Metastatic Lung Carcinoma in the Adrenal Gland (tissue), 1 donor: ENCODE measurements around the genes PLD4, CDCA4 and PACS2.

DNA sequence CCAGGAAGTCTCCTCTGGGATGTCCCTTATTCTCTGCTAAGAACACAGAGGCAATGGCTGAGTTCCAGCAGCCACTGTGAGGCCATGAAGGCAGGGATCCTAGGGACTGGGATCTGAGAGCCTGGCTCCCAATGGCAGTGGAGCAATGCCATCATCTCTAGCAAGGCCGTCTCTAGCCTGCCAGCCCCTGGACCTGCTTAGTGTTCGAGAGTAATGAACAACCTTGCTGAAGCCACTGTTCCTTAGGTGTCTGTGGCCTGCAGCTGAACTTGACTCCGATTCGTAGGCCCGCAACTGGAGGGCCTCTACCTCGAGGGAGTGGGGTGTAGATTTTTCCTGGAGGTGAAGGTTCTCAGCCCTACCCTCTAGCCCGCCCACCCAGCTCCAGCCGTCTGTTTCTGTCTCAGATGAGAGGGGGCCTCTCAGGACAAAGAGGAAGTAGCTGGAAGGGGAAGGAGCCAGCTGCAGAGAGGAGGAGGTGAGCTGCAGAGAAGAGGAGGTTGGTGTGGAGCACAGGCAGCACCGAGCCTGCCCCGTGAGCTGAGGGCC lies at the start of gene PLD4:
PLD4 (plus strand) TSS at position 488 of the 549 bp plus-strand sequence.
- PRO-cap, result no peak

DNA sequence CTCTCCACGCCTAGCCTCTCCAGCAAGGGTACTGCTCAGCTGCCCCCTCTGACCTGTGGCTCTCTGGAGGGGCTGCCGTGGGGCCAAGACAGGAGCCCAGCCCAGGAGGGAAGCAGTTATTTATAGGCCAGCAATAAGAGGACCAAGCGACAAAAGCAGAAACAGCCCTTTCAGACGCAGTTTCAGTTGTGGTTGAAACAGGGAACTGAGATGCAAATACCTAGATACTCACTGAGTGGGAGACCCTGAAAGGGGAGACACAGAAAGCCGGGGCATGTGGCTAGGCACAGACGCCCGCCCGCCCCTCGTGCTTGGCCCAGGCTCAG lies 1.8 kb downstream of the PLD4 start:
- PRO-cap, result no peak

DNA sequence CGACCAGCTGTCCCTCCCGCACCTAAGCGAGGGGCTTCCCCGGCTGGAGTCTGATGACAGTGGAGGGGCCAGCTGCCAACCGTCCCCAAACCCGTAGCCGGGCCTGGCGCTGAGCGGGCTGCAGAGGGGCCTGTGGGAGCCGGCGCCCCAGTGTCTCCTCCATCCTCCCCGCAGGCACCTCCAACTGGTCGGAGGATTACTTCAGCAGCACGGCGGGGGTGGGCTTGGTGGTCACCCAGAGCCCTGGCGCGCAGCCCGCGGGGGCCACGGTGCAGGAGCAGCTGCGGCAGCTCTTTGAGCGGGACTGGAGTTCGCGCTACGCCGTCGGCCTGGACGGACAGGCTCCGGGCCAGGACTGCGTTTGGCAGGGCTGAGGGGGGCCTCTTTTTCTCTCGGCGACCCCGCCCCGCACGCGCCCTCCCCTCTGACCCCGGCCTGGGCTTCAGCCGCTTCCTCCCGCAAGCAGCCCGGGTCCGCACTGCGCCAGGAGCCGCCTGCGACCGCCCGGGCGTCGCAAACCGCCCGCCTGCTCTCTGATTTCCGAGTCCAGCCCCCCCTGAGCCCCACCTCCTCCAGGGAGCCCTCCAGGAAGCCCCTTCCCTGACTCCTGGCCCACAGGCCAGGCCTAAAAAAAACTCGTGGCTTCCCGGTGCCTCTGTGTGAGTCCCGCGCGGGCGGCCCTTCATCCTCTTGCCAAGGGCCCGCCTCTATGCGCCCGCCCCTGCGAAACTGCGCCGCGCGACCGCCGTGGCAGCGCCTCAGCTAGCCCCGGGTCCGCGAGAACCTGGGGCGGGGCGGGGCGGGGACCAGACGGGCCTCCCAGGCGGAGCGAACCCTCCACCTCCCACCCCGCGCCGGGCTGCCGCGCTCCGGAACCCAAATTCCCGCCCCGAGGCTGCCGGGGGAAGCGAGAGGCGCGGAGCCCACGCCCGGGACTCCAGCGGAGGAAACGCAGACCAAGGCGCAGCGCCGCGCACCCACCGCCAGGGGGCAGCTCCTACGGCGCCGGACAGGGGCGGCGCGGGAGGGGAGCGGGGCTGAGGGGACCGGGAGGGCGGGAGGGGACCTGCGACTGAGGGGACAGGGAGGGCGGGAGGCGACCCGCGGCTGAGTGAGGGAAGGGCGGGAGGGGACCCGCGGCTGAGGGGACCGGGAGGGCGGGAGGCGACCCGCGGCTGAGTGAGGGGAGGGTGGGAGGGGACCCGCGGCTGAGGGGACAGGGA lies 8.3 kb downstream of the PLD4 start:
- PRO-cap, result no peak

DNA sequence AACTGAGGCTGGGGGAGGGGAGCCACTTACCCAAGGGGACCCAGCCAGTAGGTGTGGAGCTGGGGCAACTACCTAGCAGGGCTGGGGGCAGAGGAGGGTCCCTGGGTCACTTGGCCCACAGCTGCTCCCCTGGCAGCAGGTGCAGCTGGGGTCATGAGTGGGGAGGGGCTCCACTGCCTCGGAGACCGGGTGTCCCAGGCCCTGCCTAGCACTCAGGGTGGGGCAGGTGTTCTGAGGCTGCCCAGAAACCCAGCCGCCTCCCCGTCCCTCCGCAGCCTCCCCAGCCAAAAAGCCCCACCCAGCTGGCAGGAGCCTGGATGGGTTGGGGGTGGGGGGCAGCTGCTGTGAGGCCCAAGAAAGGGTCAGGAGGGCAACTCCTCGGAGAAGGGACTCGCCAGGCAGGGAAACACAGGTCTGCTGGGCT lies 11.2 kb downstream of the AHNAK2 start:
- PRO-cap, result no peak

DNA sequence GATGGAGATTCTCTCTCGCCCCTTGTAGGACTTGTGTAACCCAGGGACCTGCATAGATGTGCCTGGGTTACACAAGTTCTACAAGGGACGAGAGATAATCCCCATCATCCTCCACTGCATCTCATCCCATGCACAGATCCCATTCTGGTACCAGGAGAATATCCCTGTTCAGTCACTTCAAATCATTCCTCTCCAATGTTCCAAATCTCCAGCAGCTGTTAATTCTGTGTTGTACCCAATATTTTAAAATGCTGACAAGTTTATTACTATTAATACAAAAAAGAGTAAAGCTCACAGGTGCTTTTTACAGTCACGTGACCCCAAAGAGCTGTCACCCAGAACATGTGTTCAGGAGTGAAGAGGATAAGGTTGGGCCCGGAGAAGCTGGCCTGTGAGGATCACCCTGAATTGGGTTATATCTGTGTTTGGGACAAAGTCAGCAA lies 2.7 kb downstream of the CDCA4 start:
- PRO-cap, result no peak

DNA sequence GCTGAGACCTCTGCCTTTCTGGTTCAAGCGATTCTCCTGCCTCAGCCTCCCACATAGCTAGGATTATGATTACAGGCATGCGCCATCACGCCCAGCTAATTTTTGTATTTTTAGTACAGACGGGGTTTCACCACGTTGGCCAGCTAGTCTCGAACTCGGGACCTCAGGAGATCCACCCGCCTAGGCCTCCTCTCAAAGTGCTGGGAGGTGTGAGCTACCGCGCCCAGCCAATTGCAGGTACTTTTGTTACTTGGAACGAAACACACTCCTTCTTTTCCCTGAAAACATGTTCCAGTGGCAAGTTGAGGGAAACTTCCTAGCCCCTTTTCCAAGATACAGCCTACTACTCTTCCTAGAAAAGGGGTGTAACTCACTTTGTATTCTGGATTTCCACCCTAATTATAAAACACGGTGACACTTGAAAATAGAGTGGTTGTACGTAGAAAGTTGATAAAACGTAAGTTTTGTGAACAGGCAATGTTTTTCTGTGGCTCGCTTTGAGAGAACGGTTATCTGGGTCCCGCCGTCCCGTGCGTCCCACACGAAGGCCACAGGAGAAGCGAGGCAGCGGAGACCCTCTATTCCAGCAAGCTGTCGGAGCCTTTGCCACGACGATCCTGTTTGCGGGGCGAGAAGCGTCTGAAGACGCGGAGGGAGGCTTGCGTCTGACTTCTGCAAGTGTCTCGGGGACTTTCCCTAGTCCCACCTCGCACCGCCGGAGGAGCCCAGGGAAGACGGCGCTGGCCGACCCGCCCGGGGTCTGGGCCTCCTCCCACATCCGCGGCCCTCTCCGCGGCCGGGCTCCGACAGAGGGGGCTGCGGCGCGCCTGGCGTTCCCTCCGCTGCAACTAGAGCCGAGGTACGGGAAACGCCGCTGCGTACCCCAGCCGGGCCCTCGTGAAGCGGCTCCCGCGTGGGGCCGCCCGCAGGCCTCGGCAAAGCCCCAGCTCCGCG lies 824 bp downstream of the CDCA4 start:
- PRO-cap, result unidirectional peak, plus-strand start at position 710 of the sequence

DNA sequence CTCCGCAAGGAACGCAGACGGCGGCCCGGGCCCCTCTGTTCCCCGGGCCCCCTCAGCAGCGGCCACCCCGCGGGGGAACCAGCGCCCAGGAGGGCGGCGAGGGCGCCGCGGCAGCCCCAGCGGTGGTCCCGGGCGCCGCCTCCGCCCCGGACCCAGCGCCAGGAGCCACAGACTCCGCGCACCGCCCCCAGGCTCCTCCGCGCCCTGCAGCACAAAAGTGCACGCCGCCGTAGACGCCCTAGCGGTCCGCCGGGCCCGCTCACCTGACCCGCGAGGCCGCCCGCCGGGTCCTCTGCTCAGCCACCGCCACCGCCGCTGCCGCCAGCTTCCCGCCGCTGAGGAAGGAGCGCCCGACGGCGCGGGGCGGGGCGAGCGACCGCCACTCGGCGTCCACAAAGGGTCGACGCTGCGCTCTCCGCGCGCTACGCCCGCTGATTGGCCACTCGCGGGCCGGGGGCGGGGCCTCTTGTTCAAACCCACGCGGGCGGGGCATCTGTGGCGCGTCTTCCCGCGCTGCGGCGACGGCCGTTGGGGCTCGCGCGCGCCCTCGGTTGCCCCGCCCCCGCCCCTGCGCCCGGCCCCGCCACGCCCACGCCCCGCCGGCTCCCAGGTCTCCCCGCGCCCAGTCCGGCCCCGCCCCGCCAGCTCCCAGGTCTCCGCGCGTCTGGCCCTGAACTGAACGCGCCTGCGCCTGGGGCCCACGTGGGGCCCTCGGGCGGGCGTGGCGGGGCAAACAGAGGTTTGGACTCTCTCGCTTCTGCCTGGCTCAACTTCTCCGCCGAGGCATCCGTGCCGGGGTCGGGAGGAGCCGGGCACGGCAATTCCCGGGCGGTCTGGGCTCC lies at the start of gene CDCA4:
CDCA4 (minus strand) TSS at position 348 of the 842 bp plus-strand sequence.
- PRO-cap, result bidirectional peak, plus-strand start at position 705 of the sequence, minus-strand start at position 337 of the sequence

DNA sequence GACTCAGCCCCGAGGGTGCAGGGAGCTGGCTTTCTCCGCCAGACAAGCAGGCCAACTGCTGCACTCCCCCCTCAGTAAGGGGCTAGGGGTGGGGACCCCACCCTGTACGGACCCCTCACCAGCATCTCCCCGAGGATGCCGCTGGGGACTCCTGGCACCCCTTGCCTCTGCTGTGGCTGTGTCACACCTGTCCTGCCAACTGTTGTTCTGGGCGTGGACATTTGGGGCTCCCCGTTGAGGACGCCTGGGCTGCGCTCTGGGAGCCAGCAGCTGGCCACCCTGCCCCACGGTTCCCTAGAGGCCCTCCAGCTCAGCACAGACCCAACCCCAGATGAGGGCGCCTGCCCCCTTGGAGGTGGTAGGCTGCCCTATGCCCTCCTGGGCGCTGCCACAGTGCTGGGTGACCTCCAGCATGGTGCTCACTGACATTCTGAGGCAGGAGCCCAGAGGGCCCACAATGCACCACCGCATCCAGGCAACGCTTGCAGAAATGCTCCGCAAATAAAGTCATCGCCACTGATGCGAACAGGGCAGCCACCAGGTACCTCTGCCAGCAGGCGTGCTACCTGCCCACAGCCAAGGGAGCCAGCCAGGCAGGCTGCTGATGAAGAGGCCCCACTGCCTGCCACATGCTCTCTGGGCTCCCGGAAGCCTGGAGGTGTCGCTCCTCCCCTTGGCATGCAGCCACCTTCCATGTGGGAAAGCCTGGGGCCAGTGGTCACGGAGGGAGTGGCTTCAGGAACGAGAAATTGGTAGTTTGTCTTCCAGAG lies 14.9 kb downstream of the GPR132 start:
- PRO-cap, result no peak

GRCh38 chr14:105059143-105059564 lies 6.1 kb downstream of the GPR132 start:
- PRO-cap, result no peak

DNA sequence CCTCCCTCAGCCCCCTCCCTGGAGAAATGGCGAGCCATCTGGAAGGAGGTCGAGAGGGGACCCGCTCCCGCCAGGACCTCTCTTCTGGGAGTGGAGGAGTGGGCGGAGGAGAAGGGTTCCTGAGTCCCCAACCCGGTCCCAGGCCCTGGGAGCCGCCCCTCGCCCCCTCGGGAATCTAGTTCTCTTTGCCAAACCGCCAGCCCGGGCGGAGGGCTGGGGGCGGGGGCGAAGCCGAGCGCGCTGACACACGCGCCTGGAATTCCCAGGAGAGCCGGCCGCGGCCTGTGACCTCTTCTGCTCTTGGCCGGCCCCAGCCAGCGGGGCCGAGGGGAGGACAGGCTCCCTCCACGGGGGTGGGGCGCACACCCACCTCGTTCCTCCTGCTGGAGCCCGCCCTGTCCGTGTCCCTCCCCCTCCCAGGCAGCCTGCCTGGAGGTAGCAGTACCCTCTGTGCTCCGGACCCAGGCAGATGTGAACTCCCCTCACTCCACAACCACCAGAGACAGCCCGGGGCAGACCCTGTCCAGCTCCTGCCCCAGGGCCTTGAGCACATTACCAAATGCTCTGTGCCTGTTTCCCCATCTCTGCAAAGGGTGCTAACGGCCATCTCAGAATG lies 23.0 kb upstream of the GPR132 start:
- PRO-cap, result no peak

DNA sequence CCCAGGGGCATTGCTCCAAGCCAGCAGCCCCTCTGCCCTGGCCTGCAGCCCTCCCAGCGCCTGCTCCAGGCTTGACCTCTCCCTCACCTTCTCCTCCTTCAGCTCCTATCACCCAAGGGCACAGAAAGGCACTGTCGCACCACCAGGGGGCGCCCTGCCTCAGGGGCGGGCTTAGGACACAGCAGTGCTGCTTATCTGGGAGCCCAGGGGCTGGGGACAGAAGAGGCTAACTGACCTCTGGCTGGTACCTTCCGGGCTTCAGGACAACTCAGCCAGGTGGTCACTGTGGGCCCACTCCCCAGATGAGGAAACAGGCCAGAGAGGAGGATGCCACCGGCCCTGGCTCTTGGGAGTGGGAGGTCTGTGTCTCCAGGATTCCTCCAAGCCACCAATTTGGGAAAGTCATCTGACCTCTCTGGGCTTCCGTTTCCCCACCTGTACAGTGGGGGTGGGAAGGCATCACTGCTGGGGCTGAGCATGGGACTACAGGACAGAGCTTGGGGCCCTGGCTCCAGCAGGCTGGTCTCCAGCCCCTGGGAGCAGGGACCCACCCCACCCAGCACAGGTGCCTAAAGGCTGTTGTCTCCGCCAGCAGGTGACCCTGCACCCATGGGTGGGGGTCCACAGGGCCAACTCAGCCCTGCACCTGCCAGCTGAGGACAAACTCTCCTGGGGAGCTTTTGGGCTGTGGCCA lies 25.4 kb upstream of the GPR132 start:
- PRO-cap, result unidirectional peak, plus-strand start at position 488 of the sequence

- PRO-cap, result bidirectional peak, plus-strand start at chr14:105094014, minus-strand start at chr14:105093878
Measured at GRCh38 chr14:105093723-105094347, 28.6 kb upstream of the GPR132 start.

- PRO-cap, result no peak
Measured at GRCh38 chr14:105175989-105176518, 5.1 kb downstream of the NUDT14 start.

DNA sequence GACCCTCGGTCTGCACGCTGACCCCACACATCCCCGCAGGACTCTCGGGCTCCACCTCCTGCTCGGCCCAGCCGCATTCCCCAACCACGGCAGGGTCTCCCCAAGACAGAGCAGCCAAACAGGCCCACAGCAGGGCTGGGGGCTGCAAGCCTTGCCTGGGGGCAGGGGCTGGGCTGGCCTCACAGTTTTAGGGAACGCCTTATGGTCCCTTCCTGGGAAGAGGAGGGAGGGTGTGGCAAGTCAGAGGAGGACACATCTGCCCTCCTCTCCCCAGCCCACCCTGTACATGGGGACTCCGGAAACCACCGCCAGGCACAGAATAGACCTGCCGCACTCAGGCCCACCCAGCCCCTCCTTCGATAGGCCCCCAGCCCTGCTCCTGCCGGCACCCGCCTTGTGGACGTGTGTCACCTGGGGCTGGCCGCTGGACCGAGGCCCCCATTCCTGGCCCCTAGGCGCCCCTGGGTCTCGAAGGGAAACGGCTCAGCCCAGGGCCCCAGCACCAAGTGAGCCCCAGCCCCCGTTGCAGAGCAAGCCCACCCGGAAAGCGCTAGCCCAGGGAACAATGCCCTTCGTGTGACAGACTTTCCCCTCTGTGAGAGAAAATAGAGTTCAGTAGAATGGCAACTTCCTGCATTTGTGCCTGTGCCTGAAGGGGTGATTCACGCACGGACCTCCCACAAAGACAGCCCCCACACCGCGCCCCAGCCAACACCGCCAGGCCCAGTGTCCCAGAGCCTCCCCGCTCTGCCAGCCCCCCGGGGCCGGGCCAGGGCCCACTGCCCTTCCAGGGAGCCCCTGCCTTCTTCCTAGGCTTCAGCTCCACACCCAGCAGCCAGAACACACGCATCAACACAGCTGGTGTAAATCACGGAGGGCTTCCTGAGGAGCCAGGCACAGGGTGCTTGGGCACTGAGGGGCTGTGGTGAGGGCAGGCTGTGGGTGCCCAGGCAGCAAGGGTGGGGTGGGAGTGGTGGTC lies 12.0 kb upstream of the NUDT14 start:
- PRO-cap, result unidirectional peak, plus-strand start at position 219 of the sequence

DNA sequence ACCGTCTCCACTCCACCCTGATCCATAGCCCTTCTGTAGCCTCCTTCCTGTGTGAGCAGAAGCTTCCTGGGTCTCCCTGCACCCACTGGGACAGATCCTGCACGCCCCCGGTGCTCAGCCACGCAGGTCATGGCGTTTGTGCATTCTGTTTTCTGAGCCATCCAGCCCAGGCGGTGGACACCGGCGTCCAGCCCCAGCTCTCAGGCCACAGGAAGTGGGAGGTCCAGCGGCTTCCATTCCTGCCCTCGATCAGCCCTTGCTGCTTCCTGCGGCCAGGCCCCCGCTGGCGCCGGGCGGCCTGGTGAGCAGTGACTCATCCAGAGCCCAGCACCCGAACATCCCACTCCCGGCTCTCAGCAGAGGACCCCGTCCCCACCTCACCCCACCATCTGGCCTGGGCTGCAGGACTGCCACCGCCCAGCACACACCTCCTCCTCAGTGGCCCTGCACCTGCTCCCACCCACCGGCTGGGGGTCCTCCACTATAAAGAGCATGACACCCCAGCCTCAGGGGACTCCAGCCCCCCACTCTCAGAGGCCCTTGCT lies 18.0 kb upstream of the NUDT14 start:
- PRO-cap, result no peak

DNA sequence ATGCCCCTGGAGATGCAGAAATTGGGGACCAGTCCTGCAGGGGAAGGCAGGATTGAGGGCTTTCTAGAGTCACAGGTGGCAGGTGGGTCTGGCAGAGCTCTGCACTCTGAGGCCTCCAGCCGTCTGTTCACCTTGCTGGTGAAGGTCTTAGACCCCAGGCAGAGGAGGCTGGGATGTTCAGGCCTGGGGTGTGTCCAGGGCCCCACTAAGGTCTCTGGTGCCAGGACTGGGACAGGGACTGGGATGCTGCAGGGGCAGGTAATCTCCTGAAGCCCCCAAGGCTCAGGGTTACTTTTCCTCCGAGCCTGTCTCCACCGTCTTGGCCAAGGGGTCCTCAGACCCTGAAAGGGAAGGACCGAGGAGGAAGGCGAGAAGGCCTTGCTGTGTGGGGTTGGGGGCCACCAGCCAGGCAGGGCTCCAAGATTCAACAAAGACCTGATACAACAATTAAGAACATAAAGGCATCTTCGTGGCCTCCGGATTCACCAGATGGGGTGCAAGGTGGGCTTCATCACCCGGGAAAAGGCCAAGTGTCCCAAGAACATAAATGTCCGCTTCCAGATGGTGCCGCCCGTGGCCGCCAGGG lies 21.6 kb upstream of the NUDT14 start:
- PRO-cap, result no peak

DNA sequence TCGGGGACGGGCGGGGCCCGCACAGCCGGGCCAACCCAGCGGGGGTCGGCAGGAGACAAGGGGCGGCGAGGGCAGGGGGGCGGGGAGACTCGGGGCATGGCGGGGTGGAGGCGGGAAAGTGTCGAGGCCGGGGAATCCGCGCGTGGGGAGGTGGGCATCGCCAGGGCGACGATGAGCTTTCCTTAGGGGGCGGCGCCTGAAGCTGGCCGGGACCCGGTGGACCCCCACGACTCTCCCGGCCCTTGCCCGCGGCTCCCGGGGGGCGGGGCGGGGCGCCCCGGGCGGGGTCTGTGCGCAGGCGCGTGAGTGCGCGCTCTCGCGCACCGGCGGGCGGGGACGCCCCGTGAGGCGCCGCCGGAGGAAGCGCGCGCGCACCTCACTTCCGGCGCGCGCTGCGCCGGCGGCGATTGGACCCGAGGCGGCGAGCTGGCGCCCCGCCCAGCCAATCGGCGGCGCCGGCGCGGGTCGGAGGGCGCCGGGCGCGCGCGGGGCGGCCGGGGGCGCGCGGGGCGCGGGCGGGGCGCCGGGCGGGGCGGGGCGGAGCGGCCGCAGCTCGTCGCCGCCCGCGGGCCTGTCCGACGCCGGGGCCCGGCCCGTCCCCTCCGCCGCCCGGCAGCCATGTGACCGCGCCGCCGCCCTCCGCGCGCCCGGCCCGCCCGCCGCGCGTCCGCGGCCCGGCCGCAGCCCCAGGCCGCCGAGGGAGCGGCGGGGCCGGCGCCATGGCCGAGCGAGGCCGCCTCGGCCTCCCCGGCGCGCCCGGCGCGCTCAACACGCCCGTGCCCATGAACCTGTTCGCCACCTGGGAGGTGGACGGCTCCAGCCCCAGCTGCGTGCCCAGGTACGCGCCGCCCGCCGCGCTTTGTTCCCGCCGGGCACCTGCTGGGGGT lies at the start of gene PACS2:
PACS2 (plus strand) TSS at position 549 of the 887 bp plus-strand sequence.
- PRO-cap, result bidirectional peak, plus-strand start at position 689 of the sequence, minus-strand start at position 276 of the sequence

DNA sequence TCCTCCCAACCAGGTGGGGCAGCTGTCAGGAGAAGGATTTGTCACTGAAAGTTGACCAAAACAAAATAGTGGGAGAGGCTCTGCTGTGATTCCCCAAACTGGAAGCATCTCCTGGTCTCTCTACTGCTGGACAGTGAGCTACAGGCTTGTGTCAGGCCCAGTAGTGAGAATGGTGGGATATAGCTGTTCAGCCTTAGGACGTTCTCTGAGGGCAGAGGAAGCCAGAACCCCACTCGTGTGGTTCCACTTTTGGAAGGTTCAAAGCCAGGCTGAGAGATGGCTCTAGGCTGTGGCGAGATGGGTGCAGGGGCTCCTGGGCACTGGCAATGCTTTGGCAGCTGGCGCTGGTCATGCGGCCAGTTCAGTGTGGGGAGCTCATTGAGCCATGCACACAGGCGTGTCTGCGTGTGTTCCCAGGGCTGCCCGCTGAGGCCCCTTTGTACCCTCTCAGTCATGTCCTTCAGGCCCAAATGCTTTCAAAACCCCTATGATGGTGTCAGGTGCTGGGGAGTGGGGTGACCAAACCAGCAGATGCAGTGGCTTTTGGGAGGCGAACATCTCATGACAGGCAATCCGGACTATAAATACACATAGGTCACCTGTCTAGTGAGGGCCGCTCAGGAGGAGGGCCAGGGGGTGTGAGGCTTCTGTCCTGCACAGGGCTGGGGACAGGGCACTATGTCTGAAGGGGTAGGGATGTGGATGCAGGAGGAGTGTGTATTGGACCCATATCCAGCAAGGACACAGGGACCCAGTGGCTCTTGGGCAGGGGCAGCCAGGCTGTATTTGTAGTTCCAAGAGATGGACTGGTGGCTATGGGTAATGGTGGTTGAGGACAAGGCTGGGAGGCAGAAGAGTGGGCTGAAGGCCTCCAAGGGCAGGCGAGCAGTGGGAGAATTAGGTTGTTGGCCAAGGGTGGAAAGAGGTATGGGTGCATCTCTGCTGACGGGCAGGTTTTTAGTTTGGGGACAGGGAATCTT lies 1.8 kb downstream of the TEX22 start:
- PRO-cap, result no peak

- PRO-cap, result unidirectional peak, minus-strand start at chr14:105473267; bidirectional peak, plus-strand start at chr14:105473376, minus-strand start at chr14:105473267
Measured at GRCh38 chr14:105473179-105473589, 1.4 kb upstream of the CRIP2 start.

- PRO-cap, result no peak
Measured at GRCh38 chr14:105477372-105478156, 2.9 kb downstream of the CRIP2 start.